GM12891 (cell line): ENCODE results near the gene NSG2.

DNA sequence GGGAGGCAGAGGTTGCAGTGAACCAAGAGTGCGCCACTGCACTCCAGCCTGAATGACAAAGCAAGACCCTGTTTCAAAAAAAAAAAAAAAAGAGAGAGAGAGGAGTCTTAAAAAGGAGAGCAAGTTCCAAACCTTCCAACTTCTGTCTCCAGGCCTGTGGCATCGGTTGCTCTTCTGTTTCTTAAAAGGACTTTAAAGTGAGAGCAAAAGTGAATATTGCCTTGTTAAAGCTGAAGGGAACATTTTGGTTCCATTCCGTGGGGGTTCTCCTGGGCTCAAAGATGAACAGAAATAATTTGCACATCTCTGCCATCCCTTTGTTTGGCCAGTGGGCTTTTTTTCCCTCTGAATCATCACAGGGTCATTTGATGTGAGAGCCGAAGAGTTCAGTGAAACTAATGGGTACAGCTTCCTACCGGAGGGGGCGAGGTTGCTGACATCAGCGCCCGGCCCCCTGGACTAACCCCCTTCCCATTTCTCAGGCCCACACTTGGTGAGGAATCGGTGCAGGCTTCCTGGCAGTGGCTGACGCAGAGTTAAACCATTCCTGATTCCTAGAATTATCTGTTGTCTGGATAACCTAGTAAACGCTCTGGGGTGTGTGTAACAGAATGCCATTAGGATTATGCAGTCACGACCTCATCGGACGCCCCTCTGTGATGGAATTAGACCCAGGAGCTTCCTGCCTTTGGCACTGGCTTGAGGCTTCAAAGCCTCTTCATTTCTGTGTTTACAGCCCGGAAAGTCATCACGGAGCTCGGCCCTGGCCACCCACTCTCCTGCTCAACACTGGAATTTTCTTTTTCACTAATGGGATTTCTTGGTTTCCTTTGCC, 61.7 kb upstream of the RPL26L1 start:
- RRBS = no CpG with 5 or more reads among the region's 17 CpGs

DNA sequence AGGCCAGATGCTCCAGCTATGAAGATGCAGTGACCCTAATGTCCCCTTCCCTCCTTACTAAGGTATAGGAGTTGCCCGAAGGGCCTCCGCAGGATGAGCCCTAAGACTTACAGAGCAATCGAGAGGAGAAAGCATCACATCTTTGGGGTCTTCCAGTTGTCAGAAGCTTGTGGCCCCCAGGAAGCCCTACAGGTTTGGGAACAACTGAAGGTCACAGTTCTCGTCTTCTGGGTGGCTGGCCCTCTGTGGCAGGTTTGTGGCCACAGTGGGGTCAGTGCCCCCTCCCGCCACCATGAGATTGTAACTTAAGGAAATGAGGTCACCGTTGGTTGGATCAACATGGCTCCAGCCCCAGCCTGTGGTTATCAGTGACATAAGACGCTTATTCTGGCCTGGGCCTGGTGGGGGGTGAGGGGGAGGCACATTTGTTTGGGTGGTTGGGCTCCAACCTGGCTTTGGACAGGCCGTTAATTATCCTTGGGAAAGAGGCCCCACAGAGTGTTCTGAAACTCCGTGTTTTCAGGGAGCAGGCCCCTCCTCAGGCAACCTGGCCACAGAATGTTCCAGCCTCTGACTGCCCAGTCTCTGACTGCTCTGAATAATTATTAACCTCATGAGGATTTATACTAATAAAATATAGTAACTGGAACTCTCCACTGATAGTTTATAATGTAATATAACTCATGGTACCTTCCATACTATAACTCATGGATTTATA, 58.2 kb upstream of the RPL26L1 start:
- RRBS = no CpG with 5 or more reads among the region's 9 CpGs

DNA sequence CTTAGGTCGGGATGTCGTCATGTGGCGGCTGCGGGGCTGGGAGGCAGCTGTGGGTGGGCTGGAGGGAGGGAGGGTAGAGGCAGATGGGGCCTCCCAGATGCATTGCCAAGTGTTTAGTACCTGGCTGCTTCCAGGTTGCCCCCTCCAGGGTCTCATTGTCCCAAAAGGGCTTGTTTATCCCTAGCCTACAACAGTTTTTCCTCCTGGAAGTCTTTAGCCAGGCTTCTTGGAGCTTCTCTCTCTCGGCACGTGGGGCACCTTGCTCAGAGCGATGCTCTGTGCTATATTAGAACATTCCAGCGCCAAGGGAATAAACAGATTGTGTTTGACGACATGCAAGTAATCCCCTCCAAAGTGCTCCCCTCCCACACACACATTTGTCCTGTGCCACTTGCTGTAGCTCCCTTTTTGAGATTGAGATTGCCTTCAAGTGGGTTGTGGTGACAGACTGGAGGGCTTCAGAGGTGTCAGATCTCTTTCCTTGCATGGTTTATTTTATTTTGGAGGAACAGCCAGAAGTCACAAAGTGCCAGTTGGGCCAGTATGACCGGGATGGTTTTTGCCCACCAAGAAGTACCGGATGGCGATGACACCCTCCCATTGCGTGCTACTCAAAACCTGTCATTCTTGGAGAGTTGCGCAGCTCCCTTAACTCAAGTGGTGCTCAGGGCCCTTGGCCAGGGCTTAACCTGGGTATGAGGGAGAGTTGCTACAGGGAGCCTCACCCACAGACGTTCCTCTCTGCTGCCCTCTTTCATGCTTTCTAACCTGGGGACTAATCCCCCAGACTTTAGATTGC, 19.0 kb upstream of the RPL26L1 start:
- RRBS = no CpG with 5 or more reads among the region's 15 CpGs

DNA sequence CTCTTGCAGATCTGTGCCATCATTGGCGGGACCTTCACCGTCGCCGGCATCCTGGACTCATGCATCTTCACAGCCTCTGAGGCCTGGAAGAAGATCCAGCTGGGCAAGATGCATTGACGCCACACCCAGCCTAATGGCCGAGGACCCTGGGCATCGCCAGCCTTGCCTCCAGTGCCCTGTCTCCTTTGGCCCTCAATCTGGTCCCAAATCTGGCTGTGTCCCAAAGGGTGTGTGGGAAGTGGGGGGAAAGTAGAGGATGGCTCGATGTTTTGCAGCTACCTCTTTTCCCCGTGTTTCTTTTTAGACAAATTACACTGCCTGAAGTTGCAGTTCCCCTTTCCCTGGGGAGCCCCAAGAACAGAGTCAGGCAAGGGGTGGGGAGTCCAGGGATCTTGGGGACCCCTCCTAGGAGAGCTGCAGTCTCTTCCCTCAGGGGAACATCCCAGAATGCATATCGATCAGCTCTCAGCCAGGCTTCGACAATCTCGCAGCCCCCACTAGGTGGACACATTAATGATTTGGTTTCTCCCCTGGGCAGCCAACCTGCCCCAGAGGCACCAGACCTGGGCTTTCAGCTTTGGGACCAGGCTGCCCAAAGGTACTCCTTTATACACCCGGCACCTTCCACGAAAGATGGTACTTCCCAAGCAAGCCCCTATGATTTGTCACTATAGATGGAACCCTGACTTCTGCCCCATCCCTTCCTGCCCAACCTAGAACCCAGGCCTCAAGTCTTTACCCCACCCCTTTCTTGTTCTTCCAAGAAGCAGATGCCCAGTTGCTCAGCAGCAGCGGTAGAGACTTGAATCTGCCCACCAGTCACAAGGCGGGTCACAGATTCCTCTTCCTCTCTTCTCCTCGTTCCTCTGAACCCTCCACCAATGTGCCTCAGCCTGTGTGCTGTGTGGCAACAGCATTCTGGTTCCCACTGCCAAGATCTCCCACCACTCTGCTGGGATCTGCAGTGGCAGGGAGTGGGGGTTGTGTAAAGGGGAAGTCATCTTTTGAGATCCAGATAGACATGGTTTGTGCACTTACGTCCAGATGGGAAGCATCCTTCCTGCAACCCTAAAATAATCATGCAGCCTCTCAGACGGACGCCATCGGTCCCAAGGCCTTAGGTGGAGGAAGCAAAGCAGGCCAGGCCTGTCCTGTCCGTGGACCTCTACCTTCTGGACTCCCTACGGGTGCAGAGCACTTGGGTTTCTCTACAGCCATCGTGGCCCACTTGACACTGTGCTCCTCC, 8.1 kb upstream of the RPL26L1 start:
- RRBS = no CpG with 5 or more reads among the region's 24 CpGs

DNA sequence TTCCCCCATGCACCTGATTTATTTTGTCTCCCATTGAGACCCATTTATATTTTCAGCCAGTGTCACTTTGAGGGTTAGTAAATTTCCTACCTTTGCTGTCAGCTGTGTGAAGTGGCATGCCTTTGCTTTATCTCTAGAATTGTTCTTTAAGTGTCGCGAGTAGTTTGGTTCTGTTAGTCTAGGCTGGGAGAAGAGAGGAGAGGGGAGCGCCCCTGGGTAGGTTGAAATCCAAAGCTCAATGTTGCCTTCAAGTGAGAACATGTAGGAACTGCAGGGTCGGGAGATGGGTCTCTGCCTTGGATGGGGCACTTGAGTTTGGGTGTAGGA, 46.4 kb downstream of the STC2 start:
- RRBS = no CpG with 5 or more reads among the region's 4 CpGs

GRCh38 chr5:173318648-173319292, 9.4 kb downstream of the STC2 start:
- RRBS = no CpG with 5 or more reads among the region's 7 CpGs

GRCh38 chr5:173423220-173423930, 95.2 kb upstream of the STC2 start:
- RRBS = no CpG with 5 or more reads among the region's 9 CpGs

DNA sequence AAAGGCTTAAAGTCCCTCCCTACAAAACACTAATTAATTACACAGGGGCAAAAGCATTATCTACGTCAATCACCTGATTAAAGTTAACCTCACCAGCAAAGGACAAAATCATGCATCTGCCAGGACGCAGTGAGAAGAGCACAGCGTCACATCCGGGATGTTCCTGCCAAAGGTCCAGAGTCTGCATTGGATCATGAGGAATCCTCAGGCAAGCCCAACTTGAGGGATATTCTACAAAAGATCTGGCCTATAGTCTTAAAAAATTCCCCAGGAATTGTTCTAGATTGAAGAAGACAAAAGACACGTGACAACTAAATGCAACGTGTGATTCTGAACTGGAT, 15.7 kb downstream of the BOD1 start:
- RRBS = no CpG with 5 or more reads among the region's 6 CpGs

DNA sequence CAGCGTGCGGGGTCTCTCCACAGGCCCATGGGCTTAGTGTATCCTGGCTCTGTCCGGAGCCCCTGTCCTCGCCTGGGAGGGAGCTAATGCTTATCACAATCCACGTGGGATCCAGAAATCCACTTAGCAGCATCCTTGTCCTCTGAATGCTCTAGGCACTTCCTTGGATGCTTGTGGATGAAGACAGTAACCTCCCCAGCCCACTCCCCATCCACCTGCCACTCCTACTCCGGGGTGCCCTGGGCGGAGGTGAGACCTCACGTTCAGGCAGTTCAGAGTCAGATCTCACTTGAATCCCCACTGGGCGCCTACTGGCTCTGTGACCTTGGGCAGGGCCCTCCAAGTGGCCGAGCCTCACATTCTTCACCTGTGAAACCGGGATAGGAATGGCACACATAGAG, 112.4 kb upstream of the BOD1 start:
- RRBS = no CpG with 5 or more reads among the region's 11 CpGs

DNA sequence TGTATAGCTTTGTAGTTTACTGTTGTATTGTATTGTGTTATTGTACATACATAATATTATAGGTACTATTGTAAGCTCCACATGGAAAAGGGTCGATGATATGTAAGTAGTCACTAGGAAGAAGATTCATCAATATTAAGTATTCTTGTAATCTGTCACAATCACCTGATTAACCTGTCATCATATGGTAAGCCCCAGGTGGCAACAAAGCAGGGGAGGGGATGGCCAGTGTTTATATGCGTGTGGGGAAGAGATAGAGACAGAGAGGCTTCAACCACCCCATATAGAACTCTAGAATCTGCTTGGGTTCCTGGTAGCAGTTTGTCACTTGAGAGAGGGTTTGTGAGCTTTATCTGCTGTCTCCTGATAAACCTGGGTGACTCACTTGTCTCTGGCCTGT, 49.0 kb upstream of the CPEB4 start:
- RRBS = no CpG with 5 or more reads among the region's 2 CpGs

DNA sequence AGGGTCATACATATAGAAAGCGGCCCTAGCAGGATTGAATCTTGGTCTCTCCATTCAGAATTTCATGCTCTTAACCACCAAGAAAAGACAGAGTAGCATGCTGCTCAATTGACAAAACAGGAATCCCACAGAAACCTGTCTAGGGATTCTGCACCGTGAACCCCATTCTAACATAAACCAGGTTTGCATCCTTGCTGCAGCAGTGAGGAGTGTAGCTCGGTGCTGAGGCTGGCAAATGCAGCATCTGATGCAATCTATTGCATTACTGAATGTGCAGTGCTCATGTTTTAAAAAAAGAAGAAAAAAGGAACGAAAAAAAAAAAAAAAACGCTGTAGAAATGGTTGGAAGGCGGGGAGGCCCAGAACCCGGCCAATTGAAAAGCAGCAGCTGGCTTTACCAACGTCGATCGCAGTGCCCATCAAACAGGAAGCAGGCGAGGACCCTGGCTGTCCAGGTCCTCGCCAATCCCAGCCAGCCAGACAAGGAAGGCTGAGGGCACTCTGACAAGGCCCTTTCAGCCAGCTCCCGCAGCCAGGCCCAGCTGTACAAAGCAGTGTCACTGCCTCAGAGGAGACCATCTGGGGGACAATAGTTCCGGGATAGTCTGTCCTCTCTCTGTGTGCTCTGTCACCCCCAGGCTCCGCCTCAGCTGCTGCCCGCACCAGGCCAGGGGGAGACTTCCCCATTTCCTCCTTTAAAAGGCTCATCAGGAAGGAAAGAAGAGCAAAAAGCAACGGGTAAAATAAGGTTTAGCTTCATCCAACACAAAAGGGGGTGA, 21.9 kb upstream of the CPEB4 start:
- RRBS = no CpG with 5 or more reads among the region's 17 CpGs

GRCh38 chr5:173867919-173868661, 20.1 kb upstream of the CPEB4 start:
- RRBS = no CpG with 5 or more reads among the region's 6 CpGs

GRCh38 chr5:173891205-173892393, 3.5 kb downstream of the CPEB4 start:
- RRBS = no CpG with 5 or more reads among the region's 6 CpGs

DNA sequence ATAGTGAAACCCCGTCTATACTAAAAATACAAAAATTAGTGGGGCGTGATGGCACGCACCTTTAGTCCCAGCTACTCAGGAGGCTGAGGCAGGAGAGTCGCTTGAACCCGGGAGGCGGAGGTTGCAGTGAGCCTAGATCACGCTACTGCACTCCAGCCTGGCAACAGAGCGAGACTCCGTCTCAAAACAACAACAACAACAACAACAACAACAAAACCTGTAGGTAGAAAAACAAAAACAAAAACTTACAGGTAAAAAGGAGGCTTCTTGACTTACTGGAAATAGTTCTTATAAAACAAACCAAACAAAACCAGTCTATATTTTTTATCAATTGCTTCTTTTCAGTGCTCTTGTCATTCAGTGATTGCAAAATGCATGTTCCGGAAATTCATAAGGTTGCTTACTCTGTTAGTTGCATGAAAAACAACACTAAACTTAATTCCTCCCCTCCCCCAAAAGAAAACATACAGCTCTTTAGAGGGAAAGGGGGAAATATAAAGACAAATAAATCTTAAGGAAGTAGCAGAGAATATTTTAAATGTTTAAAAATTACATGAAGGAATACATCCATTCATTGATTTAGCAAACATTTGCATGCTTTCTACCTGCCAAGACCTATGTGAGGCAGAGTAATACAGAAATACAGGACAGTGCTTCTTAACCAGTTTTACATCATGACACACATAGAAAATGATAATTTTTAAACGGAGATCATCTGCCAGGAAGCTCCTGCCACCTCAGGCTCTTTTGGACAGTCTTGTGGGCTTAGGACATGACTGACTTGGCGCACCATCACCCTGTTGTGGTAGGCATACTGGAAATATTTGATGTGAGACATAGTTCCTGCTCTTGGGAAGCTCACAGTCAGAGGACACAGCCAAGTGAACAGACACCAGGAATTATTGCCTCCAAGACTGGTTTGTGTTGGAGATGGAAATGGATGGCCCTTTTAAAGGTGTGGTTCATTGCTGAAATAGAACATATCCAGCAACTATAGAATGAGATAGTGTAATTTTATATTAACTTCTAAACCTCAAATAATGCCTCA, 19.3 kb downstream of the CPEB4 start:
- RRBS = no CpG with 5 or more reads among the region's 12 CpGs

- RRBS = no CpG with 5 or more reads among the region's 4 CpGs
Measured at GRCh38 chr5:173948844-173949755, 39.9 kb upstream of the C5orf47 start.

- RRBS = no CpG with 5 or more reads among the region's 6 CpGs
Measured at GRCh38 chr5:173954613-173955651, 34.0 kb upstream of the C5orf47 start.

DNA sequence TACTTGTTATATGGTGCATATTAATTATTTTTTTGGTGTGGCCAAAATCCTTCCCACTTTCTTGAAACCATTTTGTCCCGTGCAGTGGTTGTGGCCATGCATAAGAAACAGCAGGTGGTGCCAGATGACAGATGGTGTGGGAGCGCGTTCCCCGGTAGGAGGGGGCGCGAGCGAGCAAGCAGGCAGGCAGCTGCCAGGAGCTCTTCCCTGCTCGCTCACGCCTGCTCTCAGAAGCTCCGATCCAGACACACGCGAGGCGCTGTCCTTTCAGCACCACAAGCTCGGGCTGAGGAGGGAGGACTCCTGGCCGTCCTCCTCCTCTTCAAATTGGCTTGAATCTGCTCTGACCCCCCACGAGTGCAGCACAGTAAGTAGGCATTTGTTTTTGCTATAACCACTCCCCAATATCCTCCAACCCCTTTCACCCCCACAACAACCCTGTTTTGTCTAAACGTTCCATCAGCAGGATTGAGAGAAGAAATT, at the start of gene NSG2:
NSG2 (plus strand) TSS at position 230 of the 483 bp plus-strand sequence.
- RRBS = no CpG with 5 or more reads among the region's 17 CpGs

GRCh38 chr5:174273275-174273736, 227.8 kb downstream of the NSG2 start:
- RRBS = no CpG with 5 or more reads among the region's 4 CpGs

DNA sequence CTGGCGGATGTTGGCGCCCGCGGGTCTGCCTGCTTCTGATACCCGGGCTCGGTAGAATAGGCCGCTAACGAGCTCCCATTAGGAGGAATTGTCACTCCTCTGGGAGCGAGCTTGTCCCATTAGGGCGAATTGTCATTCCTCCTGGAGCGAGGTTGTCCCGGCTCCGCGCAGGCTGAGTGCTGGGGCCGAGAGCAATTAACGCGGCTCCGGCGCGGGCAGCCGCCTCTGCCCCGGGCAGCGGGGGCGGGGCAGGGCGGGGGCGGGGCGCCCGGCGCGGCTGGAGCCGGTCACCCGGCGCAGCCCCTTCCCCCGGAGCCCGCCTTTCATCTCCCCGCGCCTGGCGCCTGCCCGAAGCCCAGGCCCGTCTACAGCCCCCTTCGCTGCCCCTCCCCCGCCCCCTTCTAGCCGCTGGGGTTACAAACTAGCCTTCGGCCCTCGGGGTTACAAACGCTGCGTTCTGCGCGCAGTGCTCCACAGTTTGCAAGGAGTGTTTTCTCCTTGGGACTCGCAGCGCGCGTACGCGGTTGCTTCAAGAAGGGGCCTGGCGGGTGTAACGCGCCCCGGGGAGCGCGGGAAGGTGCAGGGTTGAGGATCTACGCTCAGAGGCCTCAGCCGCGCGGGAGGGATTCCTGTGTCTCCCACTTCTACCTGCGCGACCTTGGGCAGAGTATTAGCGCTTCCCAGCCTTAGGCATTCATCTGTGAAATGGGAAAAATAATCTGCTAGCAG, 3.4 kb upstream of the MSX2 start:
- RRBS = 9% methylated on average over 14 of the region's 68 CpGs

DNA sequence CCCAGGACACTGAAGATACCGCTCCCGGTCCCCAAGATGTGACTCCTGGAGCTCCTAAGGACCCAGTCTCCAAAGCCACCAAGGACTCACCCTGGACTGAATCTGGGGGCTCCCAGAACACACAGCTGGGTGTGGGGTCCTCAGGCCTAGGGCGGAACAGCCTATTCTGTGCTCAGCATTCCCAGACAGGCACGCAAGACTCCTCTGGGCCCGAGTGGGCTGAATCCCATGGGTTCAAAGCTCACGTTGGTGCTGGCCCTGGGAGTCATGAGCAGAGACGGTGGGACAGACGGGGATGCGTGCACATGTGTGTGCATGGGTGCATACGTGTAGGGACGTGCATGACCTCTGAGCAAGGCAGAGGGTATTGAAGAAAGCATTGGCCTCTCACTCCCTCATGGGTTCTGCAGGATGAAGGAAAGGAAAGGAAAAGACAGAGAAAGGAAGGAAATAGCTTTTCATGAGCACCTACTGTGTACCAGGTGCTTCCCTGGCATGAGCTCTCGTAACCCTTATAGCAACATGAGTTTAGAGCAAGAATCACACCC, 50.2 kb downstream of the HRH2 start:
- RRBS = no CpG with 5 or more reads among the region's 12 CpGs